SK-N-MC (cell line): ENCODE results near the genes ZMYND8 and SULF2.

- RRBS = no CpG with 5 or more reads among the region's 5 CpGs
These were observed 2.5 kb downstream of the TP53RK start for GRCh38 chr20:46686614-46687257.

GRCh38 chr20:46897508-46898321, 3.1 kb downstream of the EYA2 start:
- RRBS = no CpG with 5 or more reads among the region's 13 CpGs

GRCh38 chr20:47295509-47296802, 60.5 kb downstream of the ZMYND8 start:
- RRBS = no CpG with 5 or more reads among the region's 10 CpGs

DNA sequence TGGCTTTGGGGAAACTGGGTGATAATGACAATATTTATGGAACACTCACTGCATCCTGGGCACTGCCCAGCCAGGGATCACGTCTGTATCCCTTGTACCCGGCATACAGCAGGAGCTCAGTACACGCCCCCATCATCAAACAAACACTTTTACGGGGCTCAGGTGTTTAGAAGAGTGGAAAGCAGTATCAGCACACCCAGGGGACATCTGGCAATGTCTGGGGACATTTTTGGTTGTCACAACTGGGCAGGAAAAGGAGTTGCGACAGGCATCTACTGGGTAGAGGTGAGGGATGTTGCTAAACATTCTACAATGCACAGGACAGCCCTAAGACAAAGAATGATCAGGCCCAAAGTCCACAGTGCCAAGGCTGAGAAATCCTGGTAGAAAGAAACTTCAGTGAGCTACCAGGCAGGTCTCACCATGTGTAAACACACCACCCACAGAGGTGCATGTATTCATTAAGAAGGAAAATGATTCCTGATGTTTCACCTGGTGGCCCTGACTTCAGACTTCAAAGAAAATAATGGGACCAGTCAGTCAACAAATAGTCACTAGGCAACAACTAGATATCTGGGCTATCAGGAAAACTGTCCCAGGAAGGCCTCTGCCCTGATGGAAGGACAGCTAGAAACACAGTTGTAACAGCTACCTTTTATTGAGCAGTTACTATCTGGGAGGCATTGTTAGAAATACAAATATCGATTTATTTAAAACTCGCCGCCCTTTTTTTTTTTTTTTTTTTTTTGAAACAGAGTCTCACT, 35.2 kb downstream of the ZMYND8 start:
- RRBS = no CpG with 5 or more reads among the region's 8 CpGs

DNA sequence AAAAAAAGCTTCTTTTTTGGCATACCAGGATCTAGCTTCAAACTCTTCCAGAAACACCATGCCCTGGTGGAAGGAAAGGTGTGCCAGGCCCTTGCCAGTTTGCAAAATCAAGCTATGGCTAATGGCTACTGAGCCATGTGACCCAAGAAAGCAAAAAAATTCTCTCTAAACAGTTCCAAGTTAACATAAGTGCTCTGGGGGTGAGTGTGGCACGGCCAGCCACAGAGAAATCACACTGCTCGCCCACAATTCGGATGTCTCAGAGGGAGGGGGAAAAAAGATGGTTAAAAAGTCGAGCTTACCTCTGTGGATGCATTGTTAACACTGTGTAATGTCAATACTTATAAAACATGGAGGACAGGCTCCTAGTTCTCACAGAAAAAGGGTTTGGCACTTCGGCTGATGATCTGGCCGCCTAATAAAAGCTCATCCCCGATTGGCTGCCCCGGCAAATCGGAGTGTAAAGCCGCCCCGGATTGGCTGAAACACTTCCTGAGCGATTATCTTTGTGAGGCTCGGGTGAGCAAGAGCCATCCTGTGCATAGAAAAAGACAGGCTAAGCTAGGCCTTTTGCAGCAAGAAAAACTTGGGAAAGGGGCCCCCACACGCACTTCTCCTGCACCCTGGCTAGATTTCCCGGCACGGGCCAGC, at the start of gene ZMYND8:
ZMYND8 (minus strand) TSS at position 345 of the 651 bp plus-strand sequence.
- RRBS = 17% methylated on average over 2 of the region's 16 CpGs

DNA sequence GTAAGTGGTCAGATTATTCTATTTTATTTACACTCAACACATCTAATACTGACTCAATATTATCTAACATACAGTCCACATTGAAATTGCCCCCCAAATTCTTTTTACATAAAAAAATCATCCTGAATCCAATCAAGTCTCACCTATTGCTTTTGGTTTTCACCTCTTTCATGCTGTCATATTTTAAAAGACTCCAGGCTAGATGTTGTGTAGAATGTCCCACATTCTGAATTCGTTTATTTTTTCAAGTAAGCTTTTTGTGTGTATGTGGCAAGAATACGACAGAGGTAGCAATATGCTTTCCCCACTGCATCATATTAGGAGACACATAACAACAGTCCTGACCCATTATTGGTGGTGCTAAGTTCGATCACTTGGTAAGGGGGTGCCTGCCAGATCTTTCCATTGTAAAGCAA, 712 bp upstream of the NCOA3 start:
- RRBS = no CpG with 5 or more reads among the region's 3 CpGs

DNA sequence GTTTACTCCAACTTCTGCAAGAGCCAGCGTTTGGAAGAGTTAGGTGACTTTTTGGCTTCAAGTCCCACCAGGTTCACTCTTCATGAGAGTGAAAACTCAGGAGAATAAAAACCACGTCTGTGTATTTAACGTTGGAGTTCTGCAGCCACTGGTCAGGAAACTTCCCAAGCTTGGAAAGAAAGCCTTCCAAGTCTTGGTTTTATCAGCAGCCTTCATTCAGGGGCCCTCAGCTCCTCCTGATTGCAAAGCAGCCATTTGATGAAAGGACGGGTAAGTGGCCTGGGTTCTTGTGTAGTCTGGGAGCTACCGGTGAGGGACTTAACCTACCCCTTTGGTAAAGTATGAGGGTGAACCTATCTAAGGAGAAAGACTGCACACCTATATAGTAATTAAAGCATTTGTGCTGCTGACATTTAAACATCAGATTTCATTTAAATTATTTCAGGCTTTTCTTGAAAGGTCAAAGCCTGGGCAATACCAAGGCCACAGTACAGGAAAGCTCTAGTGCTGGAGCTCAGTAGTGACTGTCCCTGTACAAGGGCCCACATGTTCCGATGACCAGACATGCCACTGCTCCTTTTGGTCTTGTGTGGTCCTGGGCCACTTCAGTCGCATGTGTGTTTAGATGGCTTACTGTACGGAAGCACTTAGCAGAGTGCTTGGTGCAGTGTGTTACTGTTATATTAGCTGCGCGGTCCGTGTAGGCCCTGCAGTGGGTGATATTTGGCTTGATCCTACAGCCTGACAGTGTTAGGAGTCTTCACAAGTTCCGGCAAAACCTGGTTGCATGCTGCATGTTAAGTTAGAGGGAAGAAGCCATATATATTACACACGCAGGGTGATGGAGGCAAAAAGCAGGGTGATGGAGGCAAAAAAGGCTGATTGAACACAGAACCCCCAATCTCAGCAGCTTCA, 123.0 kb downstream of the SULF2 start:
- RRBS = no CpG with 5 or more reads among the region's 13 CpGs

- RRBS = 64% methylated on average over 6 of the region's 17 CpGs
These were observed 80.1 kb downstream of the SULF2 start for GRCh38 chr20:47705050-47705780.

GRCh38 chr20:47712958-47713686, 72.2 kb downstream of the SULF2 start:
- RRBS = no CpG with 5 or more reads among the region's 9 CpGs

DNA sequence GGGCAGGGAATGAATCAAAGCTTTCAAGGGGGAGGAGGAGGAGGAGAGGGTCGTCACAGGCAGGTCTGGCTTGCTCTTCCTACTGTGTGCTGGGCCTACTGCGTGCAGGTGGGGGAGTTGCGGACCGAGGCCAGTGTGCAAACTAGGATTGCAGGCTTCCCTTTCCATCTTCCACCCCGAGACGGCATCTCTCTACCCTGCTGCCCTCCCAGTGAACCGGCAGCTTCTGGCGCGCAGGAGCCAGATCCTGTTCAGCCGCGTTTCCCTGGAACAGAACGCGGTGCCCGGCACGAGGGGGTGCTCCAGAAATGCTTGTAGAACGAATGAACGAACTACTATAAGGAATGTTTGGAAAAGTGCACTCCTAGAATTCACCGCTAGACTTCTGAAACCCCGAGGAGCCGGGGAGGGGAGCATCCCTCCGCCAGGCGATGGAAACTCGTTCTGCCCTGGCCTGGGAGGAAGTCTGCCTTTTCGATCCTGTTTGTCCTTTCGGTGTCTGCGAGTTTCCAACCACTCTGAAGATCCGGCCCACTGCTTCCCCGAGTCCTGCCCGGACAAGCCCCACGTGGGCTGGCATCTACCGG, 820 bp downstream of the SULF2 start:
- RRBS = 6% methylated on average over 12 of the region's 31 CpGs

DNA sequence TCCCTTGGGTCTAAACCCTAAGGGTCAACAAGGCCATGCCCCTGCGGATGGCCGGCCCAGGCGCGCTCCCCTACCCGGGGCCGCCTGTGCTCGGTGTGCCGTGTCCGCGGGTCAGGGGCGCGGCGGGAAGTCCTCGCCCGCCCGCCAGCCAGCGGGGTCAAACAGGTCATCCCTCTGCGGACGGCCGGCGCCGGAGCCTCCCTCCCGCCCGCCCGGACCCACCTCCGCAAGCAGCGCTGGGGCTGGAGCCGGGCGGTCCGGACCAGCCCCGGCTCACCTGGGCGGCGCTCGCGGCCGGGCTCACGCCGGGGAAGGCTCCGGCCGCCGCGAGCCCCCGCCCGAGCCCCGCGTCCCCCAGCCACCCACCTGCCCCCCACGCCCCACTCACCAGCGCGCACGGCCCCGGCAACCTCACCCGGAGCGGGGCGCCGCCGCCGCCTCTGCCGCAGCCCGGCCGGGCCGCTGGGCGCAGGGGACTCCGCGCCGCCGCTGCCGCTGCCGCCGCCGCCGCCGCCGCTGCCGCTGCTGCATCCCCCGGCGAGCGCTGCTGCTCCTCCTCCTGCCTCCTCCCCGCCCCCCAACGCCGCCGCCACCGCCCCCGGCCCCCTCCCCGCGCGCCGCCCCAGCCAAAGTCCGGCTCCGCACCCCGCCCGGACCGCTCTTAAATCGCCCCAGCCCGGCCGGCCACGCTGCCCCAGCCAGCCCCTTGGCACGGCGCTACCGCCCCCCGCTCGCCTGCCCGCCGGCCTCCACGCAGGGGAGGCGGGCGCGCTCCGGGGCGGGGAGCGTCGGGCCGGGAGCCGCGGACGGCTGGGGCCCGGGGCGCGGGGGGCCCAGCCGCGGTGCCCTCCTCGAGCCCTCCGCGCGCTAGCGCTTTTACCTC, at the start of gene SULF2:
SULF2 (minus strand) TSS at position 527 of the 883 bp plus-strand sequence.
- RRBS = 2% methylated on average over 79 of the region's 125 CpGs

DNA sequence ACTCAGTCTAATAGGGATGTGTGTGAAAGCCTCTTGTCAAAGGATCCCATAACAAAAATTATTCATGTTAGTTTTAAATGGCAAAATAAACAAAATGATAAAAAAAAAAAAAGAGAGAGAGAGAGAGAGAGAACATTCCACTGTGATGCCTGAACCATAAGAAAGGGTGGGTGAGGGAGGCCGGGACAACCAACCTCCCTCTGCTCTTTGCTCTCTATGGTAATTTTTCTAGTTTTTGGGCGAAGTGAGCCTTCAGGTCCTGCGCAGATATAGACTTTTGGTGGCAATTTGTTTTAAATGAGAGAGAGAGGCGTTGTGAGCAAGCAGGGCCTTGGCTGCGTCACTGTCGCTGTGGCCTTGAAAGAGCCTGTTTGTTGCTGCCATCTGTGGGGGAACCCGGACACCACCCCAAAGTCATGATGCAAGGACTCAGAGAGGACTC, 462.5 kb upstream of the SULF2 start:
- RRBS = no CpG with 5 or more reads among the region's 7 CpGs

DNA sequence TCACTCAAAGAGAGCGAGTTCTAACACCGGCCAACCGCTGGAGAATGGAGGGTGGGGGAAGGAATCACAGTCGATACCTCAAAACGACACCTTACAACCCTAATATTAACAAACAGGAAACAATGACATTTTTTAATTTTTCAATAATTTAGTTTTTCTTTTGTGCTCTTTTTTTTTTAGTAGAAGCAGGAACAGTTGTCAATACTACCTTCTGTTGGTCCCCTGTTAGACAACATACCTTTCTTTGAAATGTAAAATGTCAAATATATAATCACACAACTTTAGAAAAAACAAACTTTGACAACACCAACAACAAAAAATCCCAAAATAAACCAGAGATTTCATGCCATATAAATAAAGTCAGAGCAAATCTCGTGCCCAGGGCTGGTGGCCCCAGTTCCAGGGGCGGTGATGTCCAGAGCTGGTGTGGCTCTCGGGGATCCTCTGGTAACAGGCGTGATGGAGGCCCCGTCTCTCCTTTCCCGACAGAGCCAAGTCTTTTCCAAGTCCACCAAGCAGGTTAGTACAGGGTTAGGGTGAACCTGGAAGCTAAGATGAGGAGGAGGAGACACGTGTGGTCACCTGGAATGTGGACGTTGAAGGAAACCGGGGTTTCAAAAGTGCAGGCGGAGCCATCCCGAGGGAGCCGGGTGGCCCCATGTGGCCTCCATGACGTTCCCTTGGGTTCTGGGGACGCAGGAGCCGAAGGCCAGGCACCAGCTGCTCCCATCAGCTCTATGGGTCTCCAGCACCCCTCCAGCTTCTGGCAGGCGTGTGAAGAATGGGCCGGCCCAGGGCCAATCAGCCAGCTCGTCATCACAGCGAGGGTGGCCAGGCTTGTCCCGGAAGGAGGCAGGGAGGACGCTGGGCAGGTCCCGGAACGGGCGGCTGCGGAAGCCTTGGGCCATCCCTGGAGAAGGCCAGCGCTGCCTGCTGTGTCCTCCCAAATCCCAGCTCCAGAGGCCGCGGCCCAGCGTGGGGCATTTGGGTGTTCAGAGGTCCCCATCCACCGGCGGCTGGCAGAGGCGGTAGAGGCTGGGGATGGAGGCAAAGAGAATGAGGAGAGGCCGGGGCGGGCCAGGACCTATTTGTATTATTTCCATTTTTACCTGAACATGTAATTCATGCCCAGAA, 202.5 kb downstream of the PREX1 start:
- RRBS = 89% methylated on average over 4 of the region's 39 CpGs

- RRBS = no CpG with 5 or more reads among the region's 21 CpGs
These were observed 148.3 kb downstream of the PREX1 start for GRCh38 chr20:48679132-48680194.

GRCh38 chr20:48680650-48681389, 147.0 kb downstream of the PREX1 start:
- RRBS = no CpG with 5 or more reads among the region's 13 CpGs

DNA sequence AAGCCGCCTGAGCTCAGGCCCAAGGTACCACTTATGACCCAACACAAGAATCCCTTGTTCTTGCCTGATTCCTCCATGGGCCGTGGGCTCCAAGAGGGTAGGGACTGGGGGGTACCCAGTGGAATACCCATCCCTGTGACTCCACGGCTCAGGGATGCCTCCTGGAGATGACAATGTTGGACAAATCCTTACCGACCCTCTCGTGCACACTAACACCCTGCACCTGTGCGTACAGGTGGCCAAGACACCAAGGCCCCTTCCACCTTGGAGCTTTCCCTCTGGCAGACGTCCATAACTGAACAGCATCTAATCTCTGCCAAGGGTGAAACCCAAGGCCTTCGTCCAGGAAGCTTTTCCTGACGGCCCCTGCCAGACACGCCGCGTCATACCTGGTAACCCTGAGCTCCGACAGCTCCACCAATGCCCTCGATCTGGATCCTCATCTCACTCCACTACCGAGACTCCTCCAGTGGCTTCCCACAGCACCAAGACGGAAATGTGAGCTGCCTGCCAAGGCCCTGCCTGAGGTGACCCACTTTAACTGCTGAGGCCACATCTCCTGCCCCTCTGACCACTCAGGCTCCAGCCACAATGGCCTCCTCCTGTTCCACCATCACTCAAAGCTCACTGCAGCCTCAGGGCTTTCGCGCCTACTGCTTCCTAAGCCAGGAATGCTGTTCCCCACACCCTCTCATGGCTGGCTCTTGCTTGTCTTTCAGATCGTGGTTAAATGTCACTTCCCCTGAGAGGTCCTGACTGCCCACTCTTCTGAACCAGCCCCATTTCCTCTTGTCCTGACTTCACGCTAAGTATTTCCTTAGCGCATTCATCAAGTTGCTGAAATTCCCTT, 143.3 kb downstream of the PREX1 start:
- RRBS = no CpG with 5 or more reads among the region's 21 CpGs

GRCh38 chr20:48715968-48716841, 111.6 kb downstream of the PREX1 start:
- RRBS = no CpG with 5 or more reads among the region's 18 CpGs

GRCh38 chr20:48750463-48750877, 77.3 kb downstream of the PREX1 start:
- RRBS = no CpG with 5 or more reads among the region's 3 CpGs

- RRBS = no CpG with 5 or more reads among the region's 4 CpGs
These were observed 75.8 kb downstream of the PREX1 start for GRCh38 chr20:48751902-48752422.

DNA sequence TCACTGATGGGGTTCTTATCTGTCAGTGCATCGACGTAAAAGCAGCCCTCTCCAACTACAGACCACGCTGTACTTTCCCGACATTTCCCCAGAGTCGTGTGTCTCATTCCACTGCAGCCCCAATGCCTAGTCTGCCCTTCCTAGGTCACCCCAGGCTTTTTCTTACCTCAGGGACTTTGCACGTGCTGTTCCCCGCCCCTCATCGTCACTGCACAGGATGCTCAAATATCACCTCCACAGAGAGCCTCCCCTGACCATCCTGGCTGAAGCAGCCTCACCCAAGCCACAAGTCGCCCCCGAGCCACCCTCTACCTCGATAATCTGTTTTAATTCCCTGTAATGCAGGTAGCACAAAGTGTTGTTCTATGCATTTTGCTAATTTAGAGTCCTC, 60.2 kb downstream of the PREX1 start:
- RRBS = no CpG with 5 or more reads among the region's 11 CpGs